Neural cell (in vitro differentiated cells): Measurements from ENCODE around the genes HNRNPR and PITHD1.

DNA sequence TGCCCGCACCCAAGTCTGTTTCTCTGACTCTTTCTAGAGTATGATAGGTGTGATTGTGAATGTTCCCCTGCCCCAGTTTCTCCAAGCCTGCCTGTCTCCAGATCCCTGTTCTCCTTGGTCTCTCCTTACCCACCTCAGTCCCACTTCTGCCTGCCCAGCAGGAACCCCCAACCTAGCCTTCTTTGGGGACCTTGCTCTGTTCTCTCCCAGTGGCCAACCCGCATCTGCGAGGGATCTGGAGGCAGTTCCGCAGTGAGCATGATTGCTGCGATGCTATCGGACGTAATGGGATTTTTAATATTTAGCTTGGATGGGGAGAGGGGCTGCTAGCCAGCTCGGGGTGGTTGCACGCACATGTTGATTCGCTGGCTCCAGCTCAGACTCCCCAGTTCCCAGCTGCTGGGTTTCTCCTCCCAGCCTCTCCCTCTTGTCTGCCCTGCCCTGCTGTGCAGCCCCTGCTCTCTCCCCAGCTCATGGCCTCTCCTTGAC, 79.9 kb downstream of the EPHB2 start:
- RAMPAGE, long total RNA = no peak

DNA sequence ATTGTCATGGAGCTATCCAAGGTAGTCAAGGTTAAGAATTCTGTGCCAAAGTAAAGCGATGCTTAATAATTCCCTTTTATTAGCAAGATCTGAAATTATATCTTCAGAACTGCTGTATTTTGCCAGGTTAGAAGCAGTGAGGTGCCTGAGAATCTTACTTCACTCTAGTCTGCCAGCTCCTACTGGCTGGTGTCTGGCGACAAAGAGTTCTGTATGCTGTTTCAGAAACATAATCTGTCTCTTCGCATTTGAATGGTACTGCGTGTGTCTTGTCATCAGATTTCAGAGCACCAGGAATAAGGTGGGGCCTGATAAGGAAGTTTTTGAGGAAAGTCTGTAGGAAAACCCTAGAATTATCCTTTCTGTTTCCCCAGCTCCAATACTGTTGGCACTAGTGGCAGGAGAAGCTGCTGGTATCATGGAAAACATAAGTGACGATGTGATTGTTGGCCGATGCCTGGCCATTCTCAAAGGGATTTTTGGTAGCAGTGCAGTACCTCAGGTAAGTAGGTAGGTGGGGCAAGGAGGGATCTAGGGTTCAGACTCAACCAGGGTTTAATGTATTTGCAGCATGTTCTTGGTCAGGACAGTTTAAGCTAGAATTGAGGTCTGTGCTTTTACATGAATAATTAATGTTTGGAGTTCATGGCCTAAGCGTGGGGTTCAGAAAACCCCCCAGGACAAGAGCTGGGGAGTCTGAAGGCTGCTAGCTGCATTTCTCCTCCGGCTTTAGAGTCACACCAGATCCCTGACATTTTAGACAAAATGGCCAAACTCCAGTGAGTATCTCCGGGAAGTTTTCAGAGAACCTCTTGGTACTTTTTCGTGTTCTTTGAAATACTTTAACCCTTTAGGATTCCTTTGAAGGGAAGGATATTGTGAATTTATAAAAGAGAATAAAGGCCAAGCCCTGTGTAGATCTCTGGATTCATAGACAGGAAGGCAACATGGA, 62.1 kb downstream of the KDM1A start:
- RAMPAGE, long total RNA = no peak

- RAMPAGE, long total RNA = no peak
Observed at GRCh38 chr1:23093977-23094266, 74.7 kb downstream of the KDM1A start.

DNA sequence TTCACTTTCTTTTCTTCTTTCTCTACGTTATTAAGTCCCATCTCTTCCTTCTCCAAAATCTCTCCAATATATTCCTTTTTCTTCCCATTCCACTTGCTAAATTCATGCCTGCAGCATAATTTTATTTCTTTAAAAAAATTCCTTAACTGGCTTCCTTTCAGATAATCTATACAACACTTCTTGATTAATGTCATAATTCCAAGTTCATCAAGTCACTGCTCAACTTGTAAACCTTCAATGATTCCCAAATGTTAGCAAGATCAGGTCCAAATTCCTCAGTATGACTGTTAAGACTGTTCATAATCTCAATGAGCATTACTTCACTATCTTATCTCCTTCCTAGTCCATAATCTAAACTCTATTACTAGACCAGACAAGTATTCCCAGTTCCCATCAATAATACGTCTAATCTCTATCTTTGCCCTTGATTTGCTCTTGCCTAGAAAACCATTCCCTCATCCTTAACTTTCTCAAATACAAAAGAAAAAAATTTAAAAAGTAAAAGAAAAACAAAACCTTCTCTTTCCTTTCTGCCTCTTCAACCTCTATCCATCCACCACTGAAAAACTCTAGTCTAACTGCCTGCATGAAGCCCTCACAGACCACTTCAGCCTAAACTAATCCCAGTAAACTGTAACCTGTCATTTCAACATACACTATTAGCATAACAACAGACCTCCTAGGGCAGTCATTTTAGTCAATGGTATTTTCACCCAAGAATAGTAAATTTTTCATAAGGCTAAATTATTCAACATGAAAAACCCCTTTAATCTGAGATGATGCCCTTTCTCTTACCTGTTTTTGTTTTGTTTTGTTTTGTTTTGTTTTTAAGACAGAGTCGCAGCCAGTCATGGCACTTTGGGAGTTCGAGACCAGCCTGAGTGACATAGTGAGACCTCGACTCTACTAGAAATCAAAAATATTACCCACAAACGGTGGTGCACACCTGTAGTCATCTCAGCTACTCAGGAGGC, 64.2 kb downstream of the HTR1D start:
- RAMPAGE, long total RNA = no peak

GRCh38 chr1:23313408-23313819, 30.7 kb downstream of the HNRNPR start:
- RAMPAGE, long total RNA = no peak

- RAMPAGE, long total RNA = no peak
Observed at GRCh38 chr1:23319089-23320247, 24.6 kb downstream of the HNRNPR start.

DNA sequence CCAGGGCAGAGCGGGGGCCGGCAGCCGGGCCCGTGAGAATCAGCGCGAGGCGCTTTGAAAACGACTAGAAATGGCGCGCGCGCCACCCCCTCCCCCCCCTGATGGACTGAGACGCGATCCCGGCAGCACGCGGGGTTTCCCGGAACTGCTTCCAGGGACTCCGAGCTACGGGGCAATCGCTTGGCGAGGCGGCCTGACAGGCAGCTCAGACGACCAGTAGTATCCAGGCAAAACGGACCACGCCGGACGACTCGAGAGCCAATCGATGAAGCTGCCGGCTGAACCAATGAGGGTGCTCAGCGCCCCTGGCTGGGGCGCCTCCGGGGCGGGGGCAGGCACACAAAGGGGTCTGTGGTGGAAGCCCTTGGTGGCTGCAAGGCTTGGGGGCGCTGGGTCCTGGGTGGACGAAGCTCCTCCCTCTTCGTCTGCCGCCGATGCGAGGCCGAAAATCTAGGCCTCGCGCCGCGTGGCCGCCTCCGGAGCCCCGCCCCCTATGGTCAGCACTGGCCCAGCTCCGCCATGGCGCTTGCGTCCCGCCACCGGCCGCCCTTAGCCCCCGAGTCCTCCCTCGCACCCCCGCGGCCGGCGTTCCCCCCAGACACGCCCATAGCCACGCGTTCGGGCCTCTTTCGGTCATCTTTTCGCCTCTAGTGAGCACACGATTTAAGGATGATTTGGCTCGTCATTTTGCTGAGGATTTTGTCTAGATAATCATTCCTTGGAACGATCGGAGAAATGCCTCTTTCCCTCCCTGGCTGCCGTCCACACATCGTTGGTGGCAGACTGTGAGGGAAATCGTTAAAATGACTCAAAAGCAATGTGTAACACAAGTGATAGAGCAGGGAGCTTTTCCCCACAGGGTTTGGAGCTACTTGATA, at the start of gene HNRNPR:
Gene HNRNPR, minus strand, starts transcription at position 75 of the 878 bp plus-strand sequence.
- RAMPAGE, long total RNA = start-site peak on the minus strand centred at position 66 of the sequence, 70 bp wide, 5,384 and 5,295 reads in 2 replicates; start-site peak on the plus strand centred at position 350 of the sequence, 55 bp wide, 12 and 39 reads in 2 replicates

- RAMPAGE, long total RNA = start-site peak on the minus strand at chr1:23368216-23368340, 154 and 367 reads in 2 replicates
Observed at GRCh38 chr1:23367442-23368621, 1.8 kb downstream of the ZNF436 start.

GRCh38 chr1:23370858-23371702, 1.4 kb upstream of the ZNF436 start:
- RAMPAGE, long total RNA = no peak

- RAMPAGE, long total RNA = no peak
Observed at GRCh38 chr1:23441154-23441912, 16.8 kb upstream of the TCEA3 start.

DNA sequence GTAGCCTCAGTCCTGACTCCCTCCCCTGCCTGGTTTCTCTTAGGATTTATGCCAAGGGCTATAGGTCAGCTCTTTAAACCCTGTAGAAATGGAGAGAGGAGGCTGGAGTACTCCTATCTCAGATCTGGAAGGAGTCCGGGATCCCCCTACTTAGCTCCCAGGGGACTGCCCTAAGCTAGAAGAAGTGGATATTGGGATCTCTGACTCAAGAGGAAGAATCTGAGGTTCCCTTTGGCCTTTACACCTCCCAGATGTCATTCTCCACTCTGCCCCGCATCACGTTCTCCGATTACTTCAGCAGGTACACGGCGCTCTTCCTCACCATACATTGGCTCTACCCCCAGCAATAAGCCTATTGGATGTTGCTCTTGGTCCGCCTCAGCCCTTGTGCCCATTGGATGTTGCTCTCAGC, 9.7 kb downstream of the E2F2 start:
- RAMPAGE, long total RNA = no peak

GRCh38 chr1:23555923-23556517, 3.3 kb downstream of the ID3 start:
- RAMPAGE, long total RNA = no peak

DNA sequence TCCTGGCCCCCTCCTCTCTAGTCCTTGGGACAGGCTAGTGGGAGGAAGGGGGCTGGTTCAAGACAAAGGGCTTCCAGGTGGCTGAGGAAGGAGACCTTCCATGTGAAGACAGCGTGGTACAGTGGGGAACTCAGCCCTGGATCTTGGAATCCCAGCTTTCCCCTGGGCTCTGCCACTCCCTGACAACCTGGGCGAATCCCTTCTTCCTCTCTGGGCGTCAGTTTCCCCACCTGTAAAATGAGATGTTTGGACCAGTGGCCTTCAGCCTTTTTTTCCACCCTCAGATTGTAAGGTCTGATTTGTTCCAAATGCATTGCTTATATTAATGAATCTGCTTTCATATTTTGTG, 9.9 kb upstream of the ID3 start:
- RAMPAGE, long total RNA = no peak

DNA sequence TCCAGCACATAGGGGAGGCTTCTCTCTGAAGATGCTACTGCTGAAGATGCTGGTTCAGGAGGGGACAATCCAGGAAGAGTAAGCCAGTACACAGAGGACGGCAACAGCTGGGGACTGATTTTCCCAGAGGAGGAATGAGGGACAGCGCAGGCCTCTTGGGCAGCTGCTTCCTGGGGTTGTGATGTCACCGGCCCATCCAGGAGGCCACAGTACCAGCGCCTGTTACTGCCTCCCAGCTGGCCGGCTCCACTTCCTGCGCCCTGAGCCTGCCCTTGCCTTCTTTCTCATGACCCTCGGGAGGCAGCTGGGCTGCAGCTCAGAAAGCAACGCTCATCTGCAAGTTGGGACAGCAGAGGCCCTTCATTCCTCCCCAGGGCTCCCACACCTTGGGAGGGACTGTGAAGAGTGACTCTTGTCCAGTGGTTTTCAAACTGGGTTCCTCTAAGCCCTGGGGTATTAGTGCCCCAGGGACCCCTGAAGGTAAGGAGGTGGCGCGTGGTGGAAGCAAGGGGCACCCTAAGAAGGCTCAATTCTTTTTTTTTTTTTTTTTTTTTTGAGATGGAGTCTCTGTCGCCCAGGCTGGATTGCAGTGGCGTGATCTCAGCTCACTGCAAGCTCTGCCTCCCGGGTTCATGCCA, 22.0 kb upstream of the ID3 start:
- RAMPAGE, long total RNA = no peak

DNA sequence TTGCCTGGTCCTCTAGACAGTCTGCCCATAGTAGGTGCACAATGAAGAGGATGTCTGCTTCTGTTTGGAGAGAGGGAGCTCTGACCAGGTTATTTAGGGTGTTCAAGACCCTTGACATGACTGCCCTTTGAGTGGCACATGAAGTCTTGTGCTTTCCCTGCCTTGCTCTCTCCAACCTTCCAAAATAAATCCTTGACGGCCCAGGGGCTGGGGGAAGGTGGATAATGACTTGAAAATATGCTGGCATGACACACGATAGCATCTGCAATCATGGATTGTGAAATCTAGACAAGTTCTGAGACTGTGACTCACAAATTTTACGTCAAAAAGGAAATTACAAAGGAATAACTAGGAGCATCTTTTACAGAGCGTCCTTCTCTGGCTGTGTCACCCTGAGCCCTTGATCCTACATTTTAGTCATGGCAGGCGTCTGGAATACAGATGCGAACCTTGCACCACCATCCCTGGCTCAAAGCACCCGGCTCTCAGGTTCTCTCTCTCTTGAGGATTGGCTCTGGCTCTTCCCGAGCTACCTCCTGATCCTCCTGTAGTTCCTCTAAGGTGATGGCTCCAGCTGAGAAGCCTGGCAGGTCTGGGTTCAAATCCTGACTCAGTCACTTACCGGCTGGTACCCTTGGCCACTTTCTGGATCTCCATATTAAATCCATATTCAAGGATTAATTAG, 26.3 kb upstream of the ID3 start:
- RAMPAGE, long total RNA = no peak

GRCh38 chr1:23612580-23613907, 53.7 kb upstream of the ID3 start:
- RAMPAGE, long total RNA = no peak

DNA sequence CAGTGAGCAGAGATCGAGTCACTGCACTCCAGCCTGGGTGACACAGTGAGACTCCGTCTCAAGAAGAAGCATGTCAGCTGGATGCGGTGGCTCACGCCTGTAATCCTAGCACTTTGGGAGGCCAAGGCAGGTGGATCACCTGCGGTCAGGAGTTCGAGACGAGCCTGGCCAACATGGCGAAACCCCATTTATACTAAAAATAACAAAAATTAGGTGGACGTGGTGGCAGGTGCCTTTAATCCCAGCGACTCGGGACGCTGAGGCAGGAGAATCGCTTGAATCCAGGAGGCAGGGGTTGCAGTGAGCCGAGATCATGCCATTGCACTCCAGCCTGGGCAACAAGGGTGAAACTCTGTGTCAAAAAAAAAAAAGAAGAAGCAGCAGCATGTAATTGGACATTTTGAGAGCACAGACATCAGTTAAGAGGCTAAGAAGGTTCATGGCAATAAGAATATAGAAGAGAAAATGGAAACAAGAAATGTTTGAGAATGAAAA, 11.9 kb upstream of the ELOA start:
- RAMPAGE, long total RNA = no peak

DNA sequence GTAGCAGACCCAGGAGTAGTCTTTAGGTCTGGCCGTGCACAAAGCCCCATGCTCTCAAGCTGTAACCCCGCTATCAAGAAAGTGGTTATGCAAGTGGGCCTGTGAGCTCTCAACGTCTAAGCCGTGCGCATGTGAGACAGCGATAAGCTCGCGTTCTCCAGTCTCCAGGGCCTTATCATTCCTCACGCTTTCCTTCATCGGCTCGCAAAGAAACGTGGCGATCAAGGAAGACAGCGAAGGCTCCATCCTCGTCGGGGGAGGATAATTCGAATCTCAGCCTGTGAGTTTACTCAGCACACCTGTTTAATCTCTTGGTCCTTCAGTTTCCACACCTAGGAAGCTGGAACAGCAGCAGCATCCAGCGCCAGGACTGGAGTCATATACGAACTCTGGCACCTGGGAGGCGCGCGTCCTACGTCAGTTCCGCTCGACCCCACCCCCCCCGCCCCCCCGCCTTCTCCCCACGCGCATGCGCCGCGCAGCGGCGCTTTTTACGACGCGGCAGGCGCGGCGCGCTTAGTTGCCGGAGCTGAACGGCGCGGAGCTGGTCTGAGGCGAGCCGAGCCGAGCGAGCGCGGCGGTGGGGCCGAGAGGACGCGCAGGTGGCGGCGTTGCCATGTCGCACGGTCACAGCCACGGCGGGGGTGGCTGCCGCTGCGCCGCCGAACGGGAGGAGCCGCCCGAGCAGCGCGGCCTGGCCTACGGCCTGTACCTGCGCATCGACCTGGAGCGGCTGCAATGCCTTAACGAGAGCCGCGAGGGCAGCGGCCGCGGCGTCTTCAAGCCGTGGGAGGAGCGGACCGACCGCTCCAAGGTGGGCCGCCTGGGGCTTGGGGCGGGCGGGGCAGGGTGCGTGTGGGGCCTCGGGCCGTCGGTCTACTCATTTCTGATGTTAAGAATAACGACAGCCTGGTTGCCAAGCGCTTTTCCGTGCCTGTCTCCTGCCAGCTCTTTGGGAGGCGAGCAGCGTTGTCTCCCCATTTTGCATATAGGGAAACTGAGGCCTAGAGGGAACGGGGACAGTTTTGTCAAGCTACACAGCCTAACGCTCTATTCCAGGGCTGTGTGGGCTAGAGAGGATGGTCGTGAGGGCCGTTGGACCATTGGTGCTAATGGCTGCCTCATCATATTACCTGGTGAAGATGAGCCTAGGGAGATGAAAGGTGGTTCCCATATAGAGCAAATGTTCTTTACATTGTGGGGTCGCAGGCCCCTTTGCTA, at the start of gene PITHD1:
Gene PITHD1, plus strand, starts transcription at position 519 of the 1,221 bp plus-strand sequence.
- RAMPAGE, long total RNA = no peak

GRCh38 chr1:23801206-23801747, 723 bp upstream of the GALE start:
- RAMPAGE, long total RNA = no peak

DNA sequence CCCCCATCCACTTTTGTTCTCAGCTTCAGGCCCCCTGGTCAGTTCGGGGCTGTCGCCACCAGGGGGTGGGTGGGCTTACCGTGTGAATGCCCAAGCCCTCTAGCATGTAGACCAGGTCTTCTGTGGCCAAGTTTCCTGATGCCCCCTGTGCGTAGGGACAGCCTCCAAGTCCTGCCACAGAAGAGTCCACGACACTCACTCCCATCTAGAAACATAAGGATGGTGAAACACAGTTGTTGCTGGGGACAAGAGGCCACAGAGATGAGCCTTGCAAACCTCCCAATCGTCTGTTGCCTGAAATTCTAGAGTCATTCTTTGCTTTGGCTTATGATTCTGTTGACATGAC, 3.7 kb upstream of the GALE start:
- RAMPAGE, long total RNA = no peak